H9 (cell line): ENCODE measurements around a stretch of chr7.

GRCh38 chr7:106071203-106071964 is 40.7 kb downstream of the SYPL1 start:
- PRO-cap: no peak

- PRO-cap: no peak
These were observed 31.8 kb downstream of the SYPL1 start for GRCh38 chr7:106080128-106080904.

GRCh38 chr7:106098770-106099404 is 13.2 kb downstream of the SYPL1 start:
- PRO-cap: no peak

DNA sequence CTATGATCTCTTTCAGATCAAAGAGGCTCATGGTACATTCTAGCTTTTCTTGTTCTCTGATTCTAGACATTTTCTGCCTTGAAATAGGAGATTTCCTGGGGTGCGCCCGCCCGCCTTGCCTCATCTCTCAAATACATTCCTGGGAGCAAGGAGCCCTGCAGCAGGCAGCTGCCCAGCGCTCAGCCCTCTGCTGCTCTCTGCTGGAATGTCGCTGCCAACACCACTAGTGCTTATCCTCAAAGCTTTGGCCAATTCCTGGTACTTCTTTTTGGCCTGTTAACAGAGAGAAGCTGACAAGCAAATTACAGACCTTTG is 41.7 kb upstream of the SYPL1 start:
- PRO-cap: unidirectional peak, minus-strand start at position 135 of the sequence

DNA sequence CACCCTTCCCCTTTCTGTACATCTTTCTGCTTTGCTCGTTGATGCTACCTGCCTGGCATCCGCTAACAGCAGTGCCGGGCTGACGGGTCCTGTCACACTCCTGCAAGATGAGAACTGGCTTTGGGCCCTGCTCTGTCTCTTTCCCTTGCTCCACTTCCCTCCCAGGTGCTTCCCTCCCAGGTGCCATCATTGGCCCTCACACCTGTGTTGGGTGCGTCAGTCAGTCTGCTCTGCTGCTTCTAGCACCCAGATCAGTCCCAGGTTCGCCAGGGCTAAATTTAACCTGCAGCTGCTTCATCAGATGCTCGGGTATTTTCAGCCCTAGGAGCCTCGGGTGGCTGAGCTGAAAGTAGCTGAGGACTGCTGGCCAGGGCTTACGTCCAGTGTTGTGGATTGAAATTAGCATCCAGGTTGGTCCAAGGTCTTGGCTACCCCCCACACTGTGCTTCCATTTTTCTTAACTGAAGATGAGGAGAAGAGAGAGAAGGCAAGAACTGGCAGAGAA is 65.6 kb upstream of the SYPL1 start:
- PRO-cap: no peak

GRCh38 chr7:106415358-106415825 is 130.6 kb upstream of the NAMPT start:
- PRO-cap: no peak

DNA sequence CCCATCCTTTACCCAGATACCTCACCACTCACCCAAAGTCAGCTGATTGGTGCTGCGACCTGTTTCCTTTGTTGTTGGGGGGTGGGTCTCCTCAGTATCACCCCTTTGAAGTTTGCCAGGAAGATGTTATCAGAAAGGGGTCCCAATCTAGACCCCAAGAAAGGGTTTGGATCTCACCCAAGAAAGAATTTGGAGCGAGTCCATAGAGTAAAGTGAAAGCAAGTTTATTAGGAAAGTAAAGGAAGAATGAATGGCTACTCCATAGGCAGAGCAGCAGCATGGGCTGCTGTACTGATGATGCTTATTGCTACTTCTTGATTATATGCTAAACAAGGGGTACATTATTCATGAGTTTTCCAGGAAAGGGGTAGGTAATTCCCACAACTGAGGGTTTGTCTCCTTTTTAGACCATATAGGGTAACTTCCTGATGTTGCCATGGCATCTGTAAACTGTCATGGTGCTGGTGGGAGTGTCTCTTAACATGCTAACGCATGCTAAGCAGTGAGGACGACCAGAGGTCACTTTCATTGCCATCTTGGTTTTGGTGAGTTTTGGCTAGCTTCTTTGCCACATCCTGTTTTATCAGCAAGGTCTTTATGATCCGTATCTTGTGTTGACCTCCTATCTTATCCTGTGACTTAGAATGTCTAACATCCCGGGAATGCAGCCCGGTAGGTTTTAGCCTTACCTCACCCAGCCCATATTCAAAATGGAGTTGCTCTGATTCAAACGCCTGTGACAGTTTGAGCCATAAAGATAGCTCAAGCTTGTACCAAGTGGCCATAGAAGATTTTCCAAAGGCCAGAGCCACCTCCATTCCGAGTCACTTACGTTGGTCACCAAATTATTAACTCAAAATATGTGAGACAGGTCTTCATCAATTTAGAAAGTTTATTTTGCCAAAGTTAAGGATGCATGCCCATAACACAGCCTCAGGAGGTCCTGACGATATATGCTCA is 175.9 kb upstream of the NAMPT start:
- PRO-cap: no peak

GRCh38 chr7:106538792-106539193 is 122.2 kb downstream of the CCDC71L start:
- PRO-cap: no peak

DNA sequence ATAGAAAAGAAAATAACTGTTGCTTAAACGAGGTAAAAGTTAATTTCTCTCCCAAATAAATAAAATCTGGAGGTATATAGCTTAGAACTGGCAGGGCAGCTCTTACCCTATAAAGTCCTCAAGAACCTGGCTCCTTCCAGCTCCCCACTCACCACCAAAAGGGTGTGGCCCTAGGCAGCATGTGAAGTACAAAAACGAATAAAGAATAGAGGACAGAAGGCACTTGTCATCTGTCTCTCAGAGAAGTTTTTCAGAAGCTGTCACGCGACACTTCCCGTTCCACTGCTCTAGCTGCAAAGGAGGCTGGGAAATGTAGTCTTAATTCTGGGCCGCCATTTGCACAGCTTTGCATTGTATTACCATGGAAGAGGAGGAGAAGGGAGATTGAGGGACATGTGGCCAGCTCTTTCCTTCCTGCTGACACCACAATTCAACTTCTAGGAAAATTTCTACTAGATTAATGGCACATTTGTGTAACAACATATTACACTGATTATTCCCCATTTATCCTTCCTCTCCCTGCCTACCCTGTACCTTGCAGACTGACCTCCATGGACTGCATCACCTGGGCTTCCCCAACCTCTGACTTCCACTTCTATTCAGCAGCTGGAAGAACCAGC is 62.2 kb downstream of the CCDC71L start:
- PRO-cap: no peak

GRCh38 chr7:106731142-106731514 is 70.2 kb upstream of the CCDC71L start:
- PRO-cap: no peak

DNA sequence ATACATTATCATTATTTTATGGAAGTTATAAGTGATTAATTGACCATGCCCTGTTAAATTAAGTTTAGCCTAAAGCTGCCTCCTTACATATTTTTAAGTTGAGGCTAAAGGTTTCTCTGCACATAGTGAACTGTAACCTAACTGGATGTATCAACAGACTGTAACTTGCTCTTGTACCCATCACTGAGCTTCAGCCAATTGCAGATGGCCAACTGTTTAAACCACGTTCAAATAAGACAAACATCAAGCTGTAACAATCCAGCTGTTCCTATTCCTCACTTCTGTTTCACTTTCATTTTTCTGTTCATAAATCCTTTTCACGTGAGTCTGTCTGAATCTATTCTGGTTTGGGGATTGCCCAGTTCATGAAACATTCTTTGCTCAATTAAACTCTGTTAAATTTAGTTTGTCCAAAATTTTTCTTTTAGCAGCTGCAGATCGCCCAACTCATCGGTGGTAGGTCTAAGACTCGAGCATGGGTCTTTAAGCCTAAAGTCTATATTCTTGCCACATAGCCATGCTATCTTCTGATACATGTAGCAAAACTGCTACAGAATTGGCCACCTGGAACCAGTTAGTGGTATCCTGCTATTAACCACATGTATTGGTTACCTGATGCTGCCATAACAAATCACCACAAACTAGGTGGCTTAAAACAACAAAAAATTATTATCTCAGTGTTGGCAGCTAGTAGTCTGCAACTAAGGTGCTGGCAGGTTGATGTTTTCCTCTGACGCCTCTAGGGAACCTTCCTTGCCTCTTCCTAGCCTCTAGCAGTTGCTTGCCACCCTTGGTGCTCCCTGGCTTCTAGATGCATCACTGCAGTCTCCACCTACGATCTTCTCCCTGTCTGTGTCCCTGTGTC is 96.9 kb upstream of the PIK3CG start:
- PRO-cap: no peak

GRCh38 chr7:106774461-106774862 is 90.6 kb upstream of the PIK3CG start:
- PRO-cap: no peak

GRCh38 chr7:107077075-107077946 is 32.8 kb downstream of the PRKAR2B start:
- PRO-cap: no peak

- PRO-cap: no peak
These were observed 9.5 kb downstream of the GPR22 start for GRCh38 chr7:107479389-107479758.

DNA sequence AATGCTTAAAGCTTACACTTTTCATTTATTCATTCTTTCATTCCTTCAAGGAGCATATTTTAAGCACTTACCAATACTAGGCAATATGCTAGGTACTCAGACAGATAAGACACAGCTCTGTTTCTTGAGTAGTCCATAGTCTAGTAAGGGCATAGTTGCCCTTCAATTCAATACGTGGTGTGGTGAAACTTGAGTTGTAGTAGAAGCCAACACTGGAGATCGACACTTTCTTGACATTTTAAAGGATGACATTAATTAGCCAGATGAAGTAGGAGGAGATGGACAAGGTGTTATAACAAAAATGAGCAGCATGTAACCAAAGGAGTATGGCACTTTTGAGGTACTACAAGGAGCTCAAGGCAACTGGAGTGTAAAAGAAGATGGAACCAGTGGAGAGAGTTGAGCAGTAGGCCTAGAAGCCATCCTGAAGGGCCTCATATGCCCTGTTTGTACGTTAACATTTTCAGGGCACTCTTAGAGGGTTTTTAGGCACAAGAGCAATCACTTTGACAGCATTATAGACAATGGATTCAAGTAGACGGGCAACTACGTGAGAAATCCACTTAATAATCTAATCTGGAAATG is 28.9 kb downstream of the BCAP29 start:
- PRO-cap: no peak

- PRO-cap: no peak
These were observed 38.2 kb downstream of the DLD start for GRCh38 chr7:107928833-107930032.

DNA sequence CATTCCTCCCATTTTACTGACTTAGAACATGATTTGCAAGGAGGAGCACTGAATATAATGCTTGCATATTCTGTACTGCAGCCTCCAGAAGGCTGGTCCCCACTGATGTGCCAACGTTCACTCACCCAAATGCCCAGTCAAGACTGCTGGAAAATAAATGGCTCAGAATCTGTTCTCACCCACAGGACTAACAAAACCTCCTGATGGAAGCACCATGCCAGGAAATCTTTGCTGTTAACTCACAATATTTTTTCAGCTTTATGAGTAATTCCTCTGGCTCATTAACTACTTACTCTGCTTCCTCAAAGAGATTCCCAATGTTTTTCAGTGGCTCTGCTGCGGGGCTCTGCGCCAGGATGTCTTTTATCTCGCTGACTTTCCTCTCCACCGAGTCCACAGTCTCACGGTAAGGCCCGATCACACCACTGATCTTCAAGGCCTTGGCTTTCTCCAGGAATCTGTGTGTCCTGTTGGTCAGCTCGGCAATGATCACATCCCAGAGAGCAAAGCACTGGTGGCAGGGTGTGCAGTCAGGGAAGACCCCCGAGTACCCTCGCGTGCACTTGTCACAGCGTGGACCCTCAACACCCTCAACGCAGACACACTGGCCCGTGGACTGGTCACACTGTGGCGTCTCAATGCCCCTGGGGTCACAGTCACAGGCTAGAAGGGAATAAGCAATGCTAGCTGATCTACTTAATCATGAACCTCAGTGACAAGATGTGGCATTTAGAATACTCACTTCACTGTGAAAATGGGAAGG is 48.9 kb downstream of the DLD start:
- PRO-cap: no peak

- PRO-cap: no peak
These were observed 44.4 kb downstream of the LAMB1 start for GRCh38 chr7:107958509-107959078.

DNA sequence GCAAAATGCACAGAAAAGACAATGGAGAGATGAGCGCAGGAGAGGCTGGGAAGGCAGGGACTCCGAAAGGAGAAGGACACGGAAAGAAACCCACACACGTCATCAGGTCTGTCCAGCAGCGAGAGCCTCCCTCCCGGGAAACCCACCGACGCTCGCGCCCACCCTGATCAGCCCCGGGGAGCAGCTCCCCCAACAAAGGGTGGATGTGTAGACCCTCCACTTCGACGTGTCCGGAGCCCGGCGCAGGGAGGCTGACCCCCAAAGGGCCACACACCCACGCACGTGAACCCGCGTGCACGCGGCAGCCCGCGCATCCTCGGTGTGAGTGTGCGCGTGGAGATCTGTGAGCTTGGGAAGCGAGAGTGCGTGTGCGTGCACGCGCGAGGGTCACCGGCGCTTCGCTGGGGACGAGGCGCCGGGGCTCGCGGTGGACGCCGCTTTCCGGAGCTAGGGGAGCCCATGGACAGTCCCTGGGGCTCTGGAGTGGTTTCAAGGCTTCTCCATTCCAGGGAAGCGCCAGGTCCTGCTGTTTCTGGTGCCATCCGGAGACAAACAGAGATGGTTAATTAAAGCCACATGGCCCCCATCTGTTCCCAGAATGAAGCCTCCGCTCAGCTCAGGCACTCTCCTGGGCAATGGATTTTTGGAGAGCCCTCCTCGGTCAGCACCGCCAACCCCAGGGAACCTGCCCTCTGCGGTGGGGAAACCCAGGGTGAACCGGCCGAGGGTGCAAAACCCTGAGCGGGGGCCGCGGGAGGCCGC is 927 bp downstream of the LAMB1 start:
- PRO-cap: no peak

DNA sequence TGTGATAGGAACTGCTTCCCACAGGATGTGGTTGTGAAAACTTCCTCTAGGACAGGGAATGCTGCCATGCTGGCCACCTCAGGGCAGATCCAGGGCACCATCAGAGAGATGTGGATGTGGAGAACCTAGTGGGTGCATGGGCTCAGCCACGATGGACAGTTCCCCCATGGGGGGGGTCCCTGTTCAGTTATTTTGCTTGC is 36.3 kb downstream of the LAMB4 start:
- PRO-cap: no peak